Measurements from ENCODE around the genes EHD2, SULT2A1, ELSPBP1 and ODAD1.

- PRO-cap: no peak
- RRBS: no CpG with 5 or more reads among the region's 4 CpGs
Measured at GRCh38 chr19:47296303-47296578, 13.4 kb upstream of the C5AR1 start.

- PRO-cap: no peak
- RRBS: no CpG with 5 or more reads among the region's 12 CpGs
Measured at GRCh38 chr19:47390498-47391125, 28.7 kb downstream of the MEIS3 start.

- PRO-cap: no peak
- RRBS: 57% methylated on average over 6 of the region's 34 CpGs
Measured at GRCh38 chr19:47414409-47415119, 4.8 kb downstream of the MEIS3 start.

GRCh38 chr19:47541454-47542387 lies 26.9 kb upstream of the NAPA start:
- PRO-cap: no peak
- RRBS: no CpG with 5 or more reads among the region's 16 CpGs

- PRO-cap: bidirectional peak, plus-strand start at chr19:47600648, minus-strand start at chr19:47600326
- RRBS: 0% methylated on average over 3 of the region's 34 CpGs
Measured at GRCh38 chr19:47600043-47600509, 8.9 kb upstream of the BICRA start.

- PRO-cap: unidirectional peak, plus-strand start at chr19:47713422
- RRBS: 3% methylated on average over 7 of the region's 46 CpGs
Measured at GRCh38 chr19:47712998-47713605, at the start of gene EHD2. Gene EHD2, plus strand, starts transcription at chr19:47713422.

- PRO-cap: unidirectional peak, minus-strand start at chr19:47730218
- RRBS: no CpG with 5 or more reads among the region's 31 CpGs
Measured at GRCh38 chr19:47729856-47730580, 15.3 kb upstream of the NOP53 start.

DNA sequence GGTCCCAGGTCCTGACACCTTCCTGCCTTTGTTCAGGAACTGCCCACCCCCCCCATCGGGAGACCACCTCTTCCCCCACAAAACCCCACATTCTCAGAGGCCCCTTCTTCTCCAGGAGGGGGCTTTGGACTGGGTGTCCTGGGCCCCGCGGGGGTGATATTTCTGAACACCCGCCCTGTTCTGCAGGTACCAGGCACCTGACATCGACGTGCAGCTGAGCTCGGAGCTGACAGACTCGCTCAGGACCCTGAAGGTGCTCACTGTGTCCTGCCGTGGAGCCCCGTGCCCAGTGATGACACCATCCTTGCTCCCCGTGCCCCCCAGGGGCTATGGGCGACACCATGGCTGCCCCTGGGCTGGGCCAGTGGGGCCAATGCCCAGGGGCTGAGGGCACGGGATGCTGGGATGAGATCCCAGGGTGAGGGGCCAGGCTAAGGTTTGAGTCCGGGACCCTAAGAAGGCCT lies 10.3 kb downstream of the NOP53 start:
- PRO-cap: no peak
- RRBS: no CpG with 5 or more reads among the region's 14 CpGs

DNA sequence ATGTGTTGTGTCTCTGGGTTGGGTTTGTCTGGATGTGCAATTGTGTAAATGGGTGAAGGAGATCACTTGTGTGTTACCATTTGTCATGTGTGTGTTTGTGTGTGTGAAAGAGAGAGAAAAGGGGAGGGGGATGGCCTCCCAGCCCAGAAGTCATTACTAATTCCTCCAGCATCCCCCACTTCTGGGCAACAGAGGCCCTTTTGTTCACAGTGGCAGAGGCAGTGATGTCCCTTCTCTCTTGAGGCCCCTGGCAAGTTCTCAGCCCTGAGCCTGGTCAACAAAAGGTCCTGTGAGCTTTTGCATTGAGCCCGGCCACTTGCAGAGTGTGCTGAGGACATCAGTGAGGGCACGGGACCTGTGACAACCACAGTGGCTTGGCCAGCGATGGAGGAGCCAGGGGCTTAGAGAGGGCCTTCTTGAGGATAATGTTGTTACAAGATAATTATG lies 4.5 kb upstream of the SELENOW start:
- PRO-cap: no peak
- RRBS: no CpG with 5 or more reads among the region's 3 CpGs

DNA sequence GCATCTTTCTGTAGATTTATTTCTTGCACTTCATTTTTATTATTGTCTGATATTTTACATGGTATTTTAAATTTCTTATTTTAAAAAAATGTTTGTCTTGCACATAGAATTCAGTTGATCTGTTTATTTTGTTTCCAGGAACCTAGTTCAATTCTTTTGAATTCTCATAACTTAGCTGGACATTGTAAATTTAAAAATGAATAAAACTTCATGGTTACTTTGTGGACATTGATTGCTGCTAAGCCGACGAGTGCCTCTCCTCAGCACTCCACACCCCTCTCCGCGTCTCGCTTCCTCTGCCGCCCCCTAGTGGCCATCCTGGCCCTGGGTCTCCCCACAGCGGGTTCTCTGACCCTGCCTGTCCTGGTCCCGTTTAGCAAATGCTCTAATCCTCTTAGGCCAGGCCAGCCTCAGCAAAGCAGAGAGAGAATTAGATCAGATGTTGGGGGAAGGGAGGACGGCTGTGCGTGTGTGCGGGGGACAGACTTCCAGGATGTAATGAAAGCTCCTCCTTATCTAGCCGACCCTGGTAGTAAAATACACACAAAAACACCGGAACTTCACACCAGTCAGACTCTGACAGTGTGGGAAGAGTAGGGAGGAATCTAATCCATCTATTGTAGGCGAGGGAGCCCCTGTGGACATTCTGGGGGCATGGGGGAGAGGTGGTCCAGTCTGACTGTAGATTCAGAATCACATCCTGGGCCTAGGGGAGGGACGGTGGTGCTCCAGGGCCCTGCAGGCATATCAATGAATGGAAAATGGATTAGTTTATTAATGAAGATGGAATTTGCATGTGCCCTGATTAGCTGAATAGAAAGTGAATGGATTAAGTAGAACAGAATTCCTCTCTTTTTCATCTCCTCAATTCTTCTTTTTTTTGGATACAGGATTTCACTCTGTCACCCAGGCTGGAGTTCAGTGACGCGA lies 4.5 kb downstream of the TPRX2 start:
- PRO-cap: no peak
- RRBS: no CpG with 5 or more reads among the region's 17 CpGs

- PRO-cap: no peak
- RRBS: no CpG with 5 or more reads among the region's 11 CpGs
Measured at GRCh38 chr19:47886164-47886594, at the start of gene SULT2A1. Gene SULT2A1, minus strand, starts transcription at chr19:47886315.

DNA sequence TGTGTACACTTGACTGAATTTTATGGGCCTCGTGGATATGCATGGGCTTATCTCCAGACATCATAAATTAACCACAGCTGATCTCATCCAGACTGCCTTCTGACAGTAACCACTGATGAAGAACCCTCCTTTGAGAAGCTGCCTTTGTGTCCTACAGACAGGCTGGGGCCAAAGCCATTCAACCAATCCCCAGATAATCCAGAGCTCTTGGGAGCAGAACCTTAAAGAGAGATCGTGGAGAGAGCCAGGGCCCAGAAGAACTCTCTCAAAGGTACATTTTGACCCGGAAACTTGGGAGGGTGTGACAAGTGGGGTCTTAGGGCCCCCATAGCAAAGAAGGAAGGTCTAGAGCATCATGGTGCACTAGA lies at the start of gene ELSPBP1:
Gene ELSPBP1, plus strand, starts transcription at position 92 of the 368 bp plus-strand sequence.
- PRO-cap: no peak
- RRBS: no CpG with 5 or more reads among the region's 3 CpGs

- PRO-cap: bidirectional peak, plus-strand start at chr19:48322156, minus-strand start at chr19:48321892
- RRBS: 1% methylated on average over 21 of the region's 49 CpGs
Measured at GRCh38 chr19:48321776-48322400, at the start of gene ODAD1. Gene ODAD1, minus strand, starts transcription at chr19:48321971.

- PRO-cap: no peak
- RRBS: no CpG with 5 or more reads among the region's 23 CpGs
Measured at GRCh38 chr19:48419084-48419671, 25.7 kb downstream of the GRIN2D start.

- PRO-cap: no peak
- RRBS: 77% methylated on average over 2 of the region's 10 CpGs
Measured at GRCh38 chr19:48479298-48479843, 10.2 kb downstream of the CYTH2 start.

GRCh38 chr19:48492729-48492952 lies 19.0 kb downstream of the LMTK3 start:
- PRO-cap: no peak
- RRBS: no CpG with 5 or more reads among the region's 5 CpGs

GRCh38 chr19:48637751-48638574 lies 784 bp upstream of the DBP start:
- PRO-cap: bidirectional peak, plus-strand start at chr19:48637892, minus-strand start at chr19:48637540; bidirectional peak, plus-strand start at chr19:48638086, minus-strand start at chr19:48638253
- RRBS: no CpG with 5 or more reads among the region's 37 CpGs

- PRO-cap: bidirectional peak, plus-strand start at chr19:48720866, minus-strand start at chr19:48720659
- RRBS: no CpG with 5 or more reads among the region's 60 CpGs
Measured at GRCh38 chr19:48720178-48721395, 1.1 kb upstream of the MAMSTR start.

GRCh38 chr19:48745013-48745673 lies 1.6 kb downstream of the IZUMO1 start:
- PRO-cap: no peak
- RRBS: no CpG with 5 or more reads among the region's 18 CpGs

DNA sequence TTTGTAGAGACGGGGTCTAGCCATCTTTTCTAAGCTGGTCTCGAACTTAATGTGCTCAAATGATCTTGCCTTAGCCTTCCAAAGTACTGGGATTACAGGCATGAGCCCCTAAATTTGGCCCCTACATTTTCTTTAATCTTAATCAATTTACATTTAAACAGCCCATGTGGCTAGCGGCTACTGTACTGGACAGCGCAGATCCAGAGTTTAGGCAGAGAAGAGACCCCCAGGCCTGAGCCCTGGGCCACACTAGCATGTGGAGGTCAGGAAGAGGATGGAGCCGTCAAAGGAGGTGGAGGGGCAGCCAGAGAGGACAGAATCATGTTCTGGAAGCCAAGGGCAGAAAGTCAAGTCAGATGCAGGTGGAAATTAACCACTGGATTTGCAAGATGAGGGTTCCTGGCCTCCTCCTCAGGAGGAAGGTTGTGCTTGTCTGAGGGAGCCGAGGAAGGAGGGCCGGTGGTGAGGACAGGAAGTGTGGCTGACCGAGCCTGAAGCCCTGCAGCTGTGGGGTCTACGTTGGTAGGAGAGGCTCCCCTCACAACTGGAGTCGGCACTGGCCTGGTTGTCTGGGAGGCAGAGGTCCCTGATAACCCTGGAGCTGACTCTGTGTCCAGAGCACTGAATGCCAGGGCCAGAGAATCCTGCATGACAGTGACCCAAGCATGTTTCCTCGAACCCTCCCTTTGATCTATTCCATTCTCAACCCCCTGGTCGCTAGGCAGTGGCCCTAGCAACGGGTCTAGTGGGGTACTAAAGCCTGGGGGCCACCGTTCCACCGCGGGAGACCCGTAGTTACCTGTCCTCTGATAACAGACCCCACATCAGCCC lies 15.5 kb upstream of the DHDH start:
- PRO-cap: no peak
- RRBS: no CpG with 5 or more reads among the region's 17 CpGs